Temporal lobe (tissue), 2 donors: ENCODE measurements around a stretch of chr10.

DNA sequence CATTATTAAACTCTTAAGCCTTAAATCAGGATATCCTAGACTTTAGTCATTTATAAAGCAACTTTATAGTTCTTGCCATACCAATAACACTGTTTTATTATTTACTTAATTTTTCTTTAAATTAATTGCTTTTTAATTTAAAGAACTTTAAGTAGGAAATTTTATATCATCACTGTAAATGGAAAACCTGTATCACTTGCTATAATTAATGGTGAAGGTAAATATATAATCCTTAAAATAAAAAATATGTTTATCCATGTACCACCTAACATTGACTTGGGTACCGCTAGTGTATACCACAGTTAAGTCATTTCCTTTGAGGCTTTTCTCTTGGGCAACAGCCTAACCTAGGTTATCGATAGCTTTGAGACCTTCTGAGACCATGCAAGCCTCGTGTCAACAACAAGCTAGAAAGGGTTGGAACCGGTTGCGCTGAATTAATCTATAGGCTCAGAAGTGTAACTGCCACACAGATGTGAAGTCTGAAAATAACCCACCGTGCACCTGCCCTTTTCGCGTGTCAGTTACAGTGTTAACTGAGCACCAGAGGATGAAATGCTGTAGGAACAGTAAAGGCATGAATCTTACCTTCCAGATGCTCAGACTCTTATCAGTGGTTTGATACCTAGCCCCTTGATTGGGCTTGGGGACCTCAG is 59.7 kb downstream of the ARID5B start:
- RAMPAGE, long total RNA = no peak

DNA sequence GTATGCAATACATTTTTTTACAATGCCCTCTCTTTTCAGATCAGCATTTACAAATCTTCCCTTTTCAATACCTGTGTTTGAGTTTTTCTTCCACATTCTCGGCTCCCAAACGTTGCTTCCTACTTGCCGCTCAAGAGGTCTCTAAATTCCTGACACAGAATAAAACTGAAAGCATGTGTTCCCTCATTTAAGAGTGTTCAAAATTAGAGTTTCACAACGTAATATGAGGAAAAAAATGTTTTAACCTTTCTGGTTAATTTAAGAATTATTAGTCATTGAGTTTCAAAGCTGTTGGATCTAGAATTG is 100.4 kb downstream of the ARID5B start:
- RAMPAGE, long total RNA = no peak

- RAMPAGE, long total RNA = no peak
Measured at GRCh38 chr10:62005541-62006179, 104.2 kb downstream of the ARID5B start.

GRCh38 chr10:62037080-62037658 is 135.7 kb downstream of the ARID5B start:
- RAMPAGE, long total RNA = no peak

GRCh38 chr10:62048422-62049528 is 147.3 kb downstream of the ARID5B start:
- RAMPAGE, long total RNA = no peak

DNA sequence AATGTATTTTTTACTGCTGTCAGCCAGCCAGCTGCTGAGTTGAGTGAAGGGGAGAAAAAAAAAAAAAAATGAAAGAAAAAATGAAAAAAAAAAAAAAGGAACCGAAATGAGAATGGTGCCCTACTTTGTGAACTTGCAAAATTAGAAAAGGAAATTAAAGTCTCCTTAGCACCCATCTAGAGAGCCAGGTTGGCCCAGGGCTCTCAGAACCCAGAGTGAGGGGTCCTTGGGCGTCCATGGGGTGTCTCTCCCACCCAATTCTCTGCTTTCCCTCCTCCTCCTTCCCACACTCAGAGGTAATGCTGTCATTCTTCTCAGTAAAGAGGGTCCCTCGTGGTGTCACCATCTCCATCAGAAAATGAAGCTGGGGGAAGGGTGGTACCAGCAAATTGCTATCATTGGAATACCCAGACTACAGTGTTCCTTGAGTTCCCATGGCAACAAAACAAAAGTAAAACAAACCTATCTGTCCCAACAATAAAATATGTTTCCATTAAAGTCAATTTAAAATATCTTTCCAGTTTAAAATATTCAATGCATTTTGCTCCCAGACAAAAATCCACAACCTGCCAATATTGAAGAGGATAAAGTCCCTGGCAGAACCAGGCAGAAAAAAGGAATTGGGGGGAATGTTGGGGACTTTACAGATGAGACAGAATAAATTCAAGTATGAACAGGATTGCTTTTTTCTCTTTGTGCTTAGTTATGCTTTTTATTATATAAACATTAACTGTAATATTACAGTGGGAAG is 181.9 kb downstream of the ARID5B start:
- RAMPAGE, long total RNA = no peak

GRCh38 chr10:62243139-62243694 is 25.4 kb downstream of the RTKN2 start:
- RAMPAGE, long total RNA = no peak

- RAMPAGE, long total RNA = no peak
Measured at GRCh38 chr10:62274934-62275394, 6.3 kb upstream of the RTKN2 start.

GRCh38 chr10:62433441-62433761 is 59.2 kb downstream of the ZNF365 start:
- RAMPAGE, long total RNA = no peak

- RAMPAGE, long total RNA = no peak
Measured at GRCh38 chr10:62492776-62493029, 118.5 kb downstream of the ZNF365 start.

DNA sequence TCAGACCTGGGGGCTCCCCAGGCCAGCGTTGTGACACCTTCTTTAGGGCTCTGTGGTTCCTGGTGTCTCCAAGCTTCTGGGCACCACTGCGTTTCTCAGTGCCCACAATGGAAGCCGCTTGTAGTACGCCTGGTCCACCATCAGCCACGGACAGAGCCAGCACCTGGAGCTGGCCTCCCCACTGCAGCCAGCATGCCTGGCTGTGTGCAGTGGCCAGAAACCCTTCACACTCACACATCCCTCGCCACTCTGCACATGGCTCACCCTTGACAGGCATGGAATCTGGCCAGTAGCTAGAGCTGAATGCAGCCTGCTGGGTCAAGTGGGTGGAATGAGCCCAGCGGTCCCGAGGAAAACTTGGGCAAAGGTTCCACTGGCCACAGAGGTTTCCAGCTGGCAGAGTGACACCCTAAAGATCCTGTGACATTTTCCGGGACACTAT is 146.0 kb upstream of the ADO start:
- RAMPAGE, long total RNA = no peak

DNA sequence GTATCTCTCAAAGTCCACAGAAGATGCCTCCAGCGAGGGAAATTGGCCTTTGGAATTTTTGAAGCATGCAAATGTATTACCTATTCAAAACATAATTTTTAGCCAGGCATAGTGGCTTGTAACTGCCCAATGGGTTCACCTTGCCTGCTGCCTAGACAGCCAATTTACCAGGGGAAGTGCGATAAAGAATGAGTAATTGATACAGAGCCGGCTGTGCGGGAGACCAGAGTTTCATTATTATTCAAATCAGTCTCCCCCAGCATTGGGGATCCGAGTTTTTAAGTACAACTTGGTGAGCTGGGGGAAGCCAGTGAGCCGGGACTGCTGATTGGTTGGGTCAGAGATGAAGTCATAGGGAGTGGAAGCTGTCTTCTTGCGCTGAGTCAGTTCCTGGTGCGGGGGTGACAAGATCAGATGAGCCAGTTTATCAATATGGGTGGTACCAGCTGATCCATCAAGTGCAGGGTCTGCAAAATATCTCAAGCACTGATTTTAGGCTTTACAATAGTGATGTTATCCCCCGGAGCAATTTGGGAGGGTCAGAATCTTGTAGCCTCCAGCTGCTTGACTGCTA is 29.1 kb upstream of the NRBF2 start:
- RAMPAGE, long total RNA = no peak

- RAMPAGE, long total RNA = no peak
Measured at GRCh38 chr10:63171293-63172011, 38.3 kb downstream of the NRBF2 start.

DNA sequence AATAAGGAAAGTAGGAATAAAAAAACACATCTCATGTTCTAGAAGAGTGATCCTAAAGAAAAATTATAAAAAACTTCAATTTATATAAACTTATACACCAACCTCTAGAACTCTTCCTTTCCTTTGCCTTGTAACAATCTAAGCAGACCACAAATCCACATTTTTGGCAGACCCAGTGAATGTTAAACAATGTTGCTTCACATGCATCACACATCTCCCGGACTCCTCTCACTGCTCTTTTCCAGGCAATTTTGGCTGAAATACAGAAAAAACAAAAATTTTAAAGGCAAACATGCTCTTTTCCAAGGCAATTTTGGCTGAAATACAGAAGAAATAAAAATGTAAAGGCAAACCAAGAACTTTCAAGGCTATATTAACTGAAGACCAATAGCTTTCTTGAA is 64.2 kb downstream of the NRBF2 start:
- RAMPAGE, long total RNA = no peak

DNA sequence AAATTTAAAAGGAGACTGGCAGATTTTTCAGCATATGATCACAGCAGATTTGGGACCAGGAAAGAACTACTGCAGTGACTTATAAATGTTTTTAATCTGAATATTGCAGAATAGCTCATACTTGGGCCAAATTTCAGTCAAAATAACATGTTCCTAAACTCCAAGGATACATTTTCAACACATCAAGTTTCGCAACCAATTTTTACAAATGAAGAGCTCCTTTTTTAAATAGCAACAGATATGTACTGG is 122.9 kb downstream of the NRBF2 start:
- RAMPAGE, long total RNA = no peak

DNA sequence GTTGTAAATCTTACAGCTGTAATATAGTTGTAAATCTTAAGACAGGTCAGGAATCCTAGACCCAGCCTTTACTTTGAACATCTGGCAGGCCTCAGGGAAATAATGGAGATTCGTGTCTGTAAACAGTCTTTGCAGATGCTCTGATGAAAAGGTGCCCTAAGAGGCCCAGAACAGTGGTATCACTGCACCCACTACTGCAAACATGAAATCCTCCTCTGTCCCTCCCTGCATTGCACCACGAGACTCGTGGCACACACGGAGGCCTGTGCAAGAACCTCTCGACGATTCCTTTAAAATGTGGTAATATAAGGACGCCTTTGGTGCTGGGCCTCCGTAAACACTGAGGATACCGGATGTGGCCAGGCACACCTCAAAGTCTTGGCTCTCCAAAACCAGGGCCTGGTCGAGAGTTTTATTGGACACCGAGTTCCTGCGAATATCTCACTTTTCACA is 573 bp upstream of the REEP3 start:
- RAMPAGE, long total RNA = no peak

DNA sequence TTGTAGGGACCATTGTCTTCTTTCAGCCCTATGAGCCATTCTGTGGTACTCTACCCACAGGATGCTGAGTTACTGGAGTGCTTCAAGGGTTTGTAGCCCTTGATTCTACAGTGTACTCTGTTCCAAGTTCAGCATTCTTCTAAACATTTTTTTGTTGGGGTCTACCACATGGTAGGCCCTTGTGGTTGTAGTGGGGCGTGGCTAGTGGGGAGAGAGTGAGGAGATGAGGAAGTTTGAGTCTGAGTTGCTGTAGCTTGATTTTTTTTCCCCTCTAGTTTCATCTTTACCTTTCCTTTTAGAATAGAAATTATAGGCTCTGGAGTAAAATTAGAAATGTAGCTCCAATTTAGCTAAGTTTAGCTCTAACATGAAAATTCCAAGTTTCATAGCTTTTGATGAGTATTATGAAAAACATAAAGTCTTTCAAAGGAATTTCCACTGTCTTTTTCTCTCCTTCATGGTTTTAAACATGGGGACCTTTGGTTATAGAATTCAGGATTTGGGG is 33.6 kb downstream of the REEP3 start:
- RAMPAGE, long total RNA = no peak

- RAMPAGE, long total RNA = no peak
Measured at GRCh38 chr10:63593536-63594041, 72.4 kb downstream of the REEP3 start.

GRCh38 chr10:63629103-63629922 is 108.1 kb downstream of the REEP3 start:
- RAMPAGE, long total RNA = no peak

GRCh38 chr10:63644446-63644903 is 123.3 kb downstream of the REEP3 start:
- RAMPAGE, long total RNA = no peak